ENCODE measurements around the genes ABCC8, MYOD1 and SAAL1.

DNA sequence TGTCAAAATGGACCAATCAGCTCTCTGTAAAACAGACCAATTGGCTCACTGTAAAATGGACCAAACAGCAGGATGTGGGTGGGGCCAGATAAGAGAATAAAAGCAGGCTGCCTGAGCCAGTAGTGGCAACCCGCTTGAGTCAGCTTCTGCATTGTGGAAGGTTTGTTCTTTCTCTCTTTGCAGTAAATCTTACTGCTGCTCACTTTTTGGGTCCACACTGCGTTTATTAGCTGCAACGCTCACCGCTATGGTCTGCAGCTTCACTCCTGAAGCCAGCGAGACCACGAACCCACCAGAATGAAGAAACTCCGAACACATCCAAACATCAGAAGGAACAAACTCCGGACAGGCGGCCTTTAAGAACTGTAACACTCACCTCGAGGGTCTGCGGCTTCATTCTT lies 447.0 kb downstream of the INSC start:
- PRO-cap, 2 experiments = no peak in any of the 2 experiments

DNA sequence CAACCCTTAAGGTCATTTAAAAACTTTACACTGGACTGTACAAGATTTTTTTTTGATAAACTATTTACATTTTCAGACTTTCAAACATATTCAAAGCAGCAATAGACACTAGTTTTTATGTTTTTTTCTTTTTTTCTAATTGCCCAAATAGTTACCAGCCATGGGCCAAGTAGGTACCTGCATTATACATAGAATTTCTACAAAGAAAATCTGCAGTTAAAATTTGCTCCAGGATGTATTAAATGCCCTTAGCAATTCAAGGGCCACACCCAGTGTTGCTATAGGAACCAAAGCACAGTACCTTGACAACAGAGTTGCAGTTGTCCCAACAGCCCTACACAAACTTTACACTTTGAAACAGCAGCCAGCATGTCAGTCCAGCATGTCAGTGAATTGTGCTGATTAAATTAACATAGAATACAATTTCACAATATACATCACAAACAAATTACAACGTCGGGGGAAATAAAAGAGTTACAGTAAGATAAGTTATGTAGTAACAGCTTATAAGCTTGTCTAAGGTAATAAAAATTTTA lies 389.3 kb downstream of the SOX6 start:
- PRO-cap, 2 experiments = no peak in any of the 2 experiments

DNA sequence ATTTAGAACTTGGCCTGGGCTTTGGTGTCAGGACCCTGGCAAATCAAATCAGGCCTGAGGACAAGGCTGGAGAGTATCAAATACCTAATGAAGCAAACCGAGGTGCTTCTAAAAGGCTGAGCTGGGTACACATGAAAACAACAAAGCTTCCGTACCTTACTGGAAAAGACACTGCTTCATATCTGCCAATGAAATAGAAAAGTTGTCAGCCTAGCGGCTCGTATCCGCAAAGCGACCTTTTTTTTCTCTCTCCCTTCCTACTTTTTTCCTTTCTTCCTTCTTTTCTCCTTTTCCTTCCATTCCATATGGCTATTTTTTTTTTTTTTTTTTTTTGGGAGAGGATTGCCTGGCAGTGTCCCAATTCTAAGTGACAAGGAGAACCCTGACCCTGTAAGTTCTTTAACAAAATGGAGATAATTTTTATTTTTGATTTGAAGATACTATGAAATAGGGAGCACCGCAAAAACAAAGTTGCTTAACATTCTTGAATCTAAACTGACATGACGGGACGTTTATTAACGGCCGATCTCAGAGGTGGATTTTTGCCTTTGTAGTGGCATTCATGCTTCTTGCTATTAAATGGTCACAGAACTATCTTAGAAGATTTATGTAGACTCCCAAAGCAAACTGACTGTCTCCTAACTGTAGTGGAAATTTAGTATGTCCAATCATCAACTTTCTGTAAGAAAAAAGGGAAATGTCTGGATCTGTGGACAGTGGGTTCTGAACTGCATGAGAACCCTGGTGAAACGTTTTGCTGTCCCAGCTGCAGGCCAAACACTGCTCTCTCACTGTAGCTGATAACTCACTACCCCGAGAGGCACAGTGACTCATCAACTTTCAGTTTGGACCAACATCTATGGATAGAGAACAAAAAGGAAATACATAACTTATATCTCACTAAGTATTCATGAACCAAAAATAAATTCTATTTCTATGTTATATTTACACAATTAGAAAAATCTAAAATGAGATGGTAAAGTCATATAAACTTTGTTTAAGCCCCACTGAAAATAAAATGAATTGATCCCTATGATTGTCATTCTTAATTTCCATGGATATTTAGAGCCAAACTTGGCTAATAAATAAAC lies 387.2 kb downstream of the SOX6 start:
- PRO-cap, 2 experiments = peak in 1 of 2 experiments; most common minus-strand start position 782 of the sequence (in 1)

GRCh38 chr11:16115412-16116092 lies 240.8 kb downstream of the SOX6 start:
- PRO-cap, 2 experiments = no peak in any of the 2 experiments

GRCh38 chr11:16655390-16655719 lies 83.1 kb upstream of the C11orf58 start:
- PRO-cap, 2 experiments = peak in 1 of 2 experiments; most common plus-strand start chr11:16655496 (in 1)

DNA sequence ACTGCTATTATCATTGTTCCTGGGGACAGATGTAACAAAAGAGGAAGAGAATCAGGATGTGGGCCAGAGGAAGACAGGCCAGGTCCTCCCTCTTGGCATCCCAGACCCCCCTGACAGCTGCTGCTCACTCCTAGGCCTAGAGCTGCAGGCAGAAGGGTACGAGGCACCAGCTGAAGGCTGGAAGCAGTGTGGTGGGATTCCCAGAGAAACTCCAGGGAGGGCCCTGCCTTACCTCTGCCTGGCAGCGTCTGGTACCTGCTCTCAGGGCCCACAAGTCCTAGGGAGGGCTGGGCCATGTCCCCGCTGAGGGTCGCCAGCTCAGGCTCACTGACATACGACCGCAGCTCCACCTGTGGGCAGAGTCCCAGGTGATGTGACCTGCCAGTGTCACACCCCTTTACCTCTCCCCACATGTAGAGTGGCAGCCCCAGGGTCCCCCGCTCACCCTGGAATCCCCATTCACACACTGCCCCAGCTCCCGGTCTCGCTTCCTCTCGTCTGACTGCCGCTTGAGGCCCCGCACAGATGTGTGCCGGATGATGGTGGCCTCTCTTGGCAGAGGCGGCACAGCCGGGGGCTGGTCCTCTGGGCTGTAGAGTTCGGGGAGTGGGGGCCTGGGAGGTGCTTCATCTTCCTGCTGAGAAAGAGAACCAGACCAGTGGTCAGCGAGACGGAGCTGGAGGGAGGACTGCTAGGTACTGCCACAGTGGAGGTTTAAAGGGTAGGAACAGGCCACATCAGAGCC lies 52.3 kb downstream of the C11orf58 start:
- PRO-cap, 2 experiments = no peak in any of the 2 experiments

DNA sequence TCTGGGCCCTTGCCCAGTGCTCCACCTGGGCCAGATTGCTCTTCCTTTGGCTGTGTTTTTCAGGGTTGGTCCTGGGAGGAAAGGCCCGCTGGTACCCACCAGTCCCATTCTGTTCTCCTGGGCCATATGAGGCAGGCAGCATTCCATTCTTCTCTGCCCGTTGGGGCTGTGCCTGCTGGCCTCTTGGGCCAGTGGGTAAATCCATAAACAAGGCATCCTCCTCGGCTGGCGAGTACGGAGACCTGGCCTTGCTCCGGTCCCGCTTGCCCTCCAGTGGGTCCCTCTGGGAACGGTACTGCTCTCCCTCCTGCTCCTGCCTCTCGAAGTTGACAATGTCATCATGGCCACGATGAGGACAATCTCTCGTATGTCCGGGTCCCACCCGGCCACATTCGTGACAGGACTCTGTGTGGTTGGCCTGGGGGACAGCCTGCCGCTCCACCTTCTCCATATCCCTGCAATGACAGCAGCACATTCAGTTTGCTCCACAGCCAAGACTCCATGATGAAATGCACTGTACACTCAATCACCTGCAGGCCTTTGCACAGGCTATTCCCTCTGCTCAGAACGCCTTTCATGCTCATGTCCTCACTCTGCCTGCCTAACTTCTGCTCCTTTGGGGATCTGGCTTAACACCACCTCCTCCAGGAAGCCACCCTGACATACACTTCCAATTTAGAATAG lies 87.8 kb downstream of the C11orf58 start:
- PRO-cap, 2 experiments = no peak in any of the 2 experiments

DNA sequence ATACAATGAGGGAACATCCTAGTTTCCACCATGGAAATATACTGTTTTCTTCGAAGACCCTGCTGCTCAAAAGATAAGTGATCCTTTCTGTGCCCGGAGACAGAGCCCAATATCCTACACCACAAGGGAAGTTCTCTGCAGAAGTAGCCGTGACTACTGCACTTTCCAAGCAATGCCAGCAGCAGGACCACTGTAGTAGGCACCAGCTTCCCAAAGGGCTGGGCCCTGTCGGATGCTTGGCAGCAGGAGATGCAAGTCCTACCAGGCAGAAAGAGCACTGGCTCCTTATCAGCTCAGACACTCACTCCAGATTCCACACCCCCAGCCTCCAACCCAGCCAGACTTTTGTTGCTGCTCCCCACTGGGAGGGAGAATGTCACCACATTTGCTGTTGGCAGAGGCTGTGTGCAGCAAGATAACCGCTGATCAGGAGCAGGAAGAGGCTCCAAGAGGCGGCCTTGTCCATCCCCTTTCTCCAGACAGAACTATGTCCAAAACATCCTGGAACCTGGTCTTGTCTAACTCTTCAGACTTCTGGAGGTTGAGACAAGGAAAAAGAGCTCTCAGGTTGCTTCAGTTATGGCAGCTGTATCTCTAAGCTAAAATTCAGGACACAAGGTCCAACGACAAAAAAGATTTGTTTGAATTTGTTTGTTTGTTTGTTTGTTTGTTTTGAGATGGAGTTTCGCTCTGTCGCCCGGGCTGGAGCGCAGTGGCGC lies 118.8 kb downstream of the C11orf58 start:
- PRO-cap, 2 experiments = no peak in any of the 2 experiments

DNA sequence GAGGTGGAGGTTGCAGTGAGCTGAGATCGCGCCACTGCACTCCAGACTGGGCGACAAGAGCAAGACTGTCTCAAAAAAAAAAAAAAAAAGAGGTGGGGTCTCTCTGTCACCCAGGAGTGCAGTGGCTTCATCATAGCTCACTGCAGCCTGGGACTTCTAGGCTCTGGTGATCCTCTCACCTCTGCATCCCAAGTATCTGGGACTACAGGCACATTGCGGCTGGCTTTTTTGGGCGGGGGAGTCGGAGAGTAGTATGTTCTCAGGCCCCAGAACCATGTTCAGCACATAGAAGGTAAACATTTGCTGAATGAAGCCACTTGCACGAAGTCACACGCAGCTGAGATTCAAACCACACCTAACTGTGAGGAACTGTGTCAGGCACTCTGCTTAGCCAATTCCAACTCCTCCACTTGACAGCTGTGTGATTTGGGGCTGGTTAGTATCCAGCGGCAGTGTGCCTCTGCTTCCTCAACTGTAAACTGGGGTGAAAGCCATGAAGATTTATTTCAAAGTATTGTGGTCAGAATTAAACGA lies 917 bp downstream of the RPS13 start:
- PRO-cap, 2 experiments = no peak in any of the 2 experiments

GRCh38 chr11:17208268-17209012 lies 654 bp upstream of the PIK3C2A start:
- PRO-cap, 2 experiments = peak in 2 of 2 experiments; most common plus-strand start chr11:17208585 (in 1); most common minus-strand start chr11:17208461 (in 2)

DNA sequence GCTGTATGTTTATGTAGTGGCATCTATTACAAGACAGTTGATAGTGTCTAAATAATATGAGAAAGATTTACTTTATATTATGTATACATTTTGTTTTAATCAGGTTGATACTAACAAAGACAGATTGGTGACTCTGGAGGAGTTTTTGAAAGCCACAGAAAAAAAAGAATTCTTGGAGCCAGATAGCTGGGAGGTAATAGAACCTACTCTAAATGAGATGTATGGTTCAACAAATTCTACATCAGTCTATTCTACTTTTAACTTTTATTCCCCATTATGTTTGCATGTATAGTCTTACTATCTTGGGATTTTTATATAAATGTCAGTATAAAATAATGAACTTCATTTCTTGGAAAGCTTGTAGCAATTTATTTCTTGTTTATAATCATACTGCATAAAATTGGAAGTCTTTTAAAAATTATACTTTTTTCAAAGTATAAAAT lies 36.3 kb upstream of the NCR3LG1 start:
- PRO-cap, 2 experiments = no peak in any of the 2 experiments

DNA sequence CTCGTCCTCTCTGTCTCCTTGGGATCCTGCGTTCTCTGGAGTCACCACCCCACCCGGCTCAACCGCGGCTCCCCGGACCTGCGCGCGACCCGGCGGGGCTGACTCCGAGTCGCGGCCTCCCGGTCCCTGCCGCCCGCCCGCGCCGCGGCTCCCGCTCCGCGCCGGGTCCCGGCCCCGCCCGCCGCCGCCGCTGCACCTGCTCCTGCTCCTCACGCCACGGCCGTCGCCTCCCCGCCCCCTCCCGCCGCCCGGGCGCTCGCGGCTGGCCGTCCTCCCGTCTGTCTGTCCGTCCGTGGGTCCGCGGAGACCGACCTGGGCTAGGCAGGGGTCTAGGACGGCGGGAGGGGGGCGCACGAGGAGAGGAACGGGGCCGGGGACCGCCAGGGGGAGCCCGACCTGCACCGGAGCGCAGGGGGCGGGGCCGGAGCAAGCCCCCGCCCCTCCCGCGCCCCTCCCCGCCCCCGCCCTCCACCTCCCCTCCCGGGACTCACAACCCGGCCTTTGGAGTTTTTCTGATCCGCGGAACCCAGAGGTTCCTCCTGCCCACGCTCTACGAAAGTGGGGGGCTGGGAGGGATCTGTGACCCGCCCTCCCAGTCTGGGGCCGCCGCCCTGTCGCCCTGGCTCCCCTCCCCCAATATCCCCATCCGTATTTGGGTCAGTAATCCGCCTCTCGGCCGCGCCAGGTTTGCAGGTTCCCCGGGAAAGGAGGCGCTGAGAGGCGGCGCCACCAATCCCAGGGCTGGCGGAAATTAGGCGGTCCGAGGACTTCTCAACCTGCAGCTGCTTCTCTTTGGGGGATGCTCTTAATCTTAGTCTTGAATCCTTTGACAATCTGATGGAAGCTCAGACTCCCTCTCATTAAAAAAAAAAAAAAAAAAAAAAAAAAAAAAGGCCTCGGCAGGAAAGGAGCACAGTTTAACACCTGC lies 783 bp upstream of the KCNJ11 start:
- PRO-cap, 2 experiments = peak in 2 of 2 experiments; most common plus-strand start position 505 of the sequence (in 2); most common minus-strand start position 284 of the sequence (in 1)

GRCh38 chr11:17476287-17477223 lies at the start of gene ABCC8:
ABCC8 (minus strand) TSS chr11:17476845.
- PRO-cap, 2 experiments = no peak in any of the 2 experiments

DNA sequence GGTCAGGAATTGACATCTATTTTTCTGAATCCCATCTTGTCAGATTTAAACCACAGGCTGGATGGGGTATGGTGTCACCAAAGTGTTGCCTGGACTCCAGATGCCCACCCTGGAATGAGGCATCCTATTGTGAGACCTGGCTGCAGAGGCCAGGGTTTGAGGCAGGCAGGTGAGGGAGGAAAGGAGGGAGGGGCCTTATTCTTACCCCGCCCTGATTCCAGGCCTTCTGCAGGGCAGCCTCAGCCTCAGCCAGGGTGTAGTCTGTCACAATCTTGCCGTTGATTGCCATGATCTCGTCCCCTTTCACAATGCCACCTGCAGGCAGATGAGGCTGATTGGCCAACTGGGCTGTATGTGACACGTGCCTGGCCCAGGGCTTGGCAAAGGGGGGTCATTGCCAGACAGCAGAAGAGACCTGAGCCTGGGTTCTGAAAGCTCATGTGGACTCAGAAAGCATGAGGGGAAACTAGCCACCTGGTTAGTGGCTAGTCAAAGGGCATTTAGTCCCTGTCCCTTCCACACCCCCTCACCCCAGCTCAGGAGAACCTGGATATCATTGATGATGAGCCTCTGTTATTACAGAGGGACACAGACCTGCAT lies 21.4 kb upstream of the ABCC8 start:
- PRO-cap, 2 experiments = no peak in any of the 2 experiments

DNA sequence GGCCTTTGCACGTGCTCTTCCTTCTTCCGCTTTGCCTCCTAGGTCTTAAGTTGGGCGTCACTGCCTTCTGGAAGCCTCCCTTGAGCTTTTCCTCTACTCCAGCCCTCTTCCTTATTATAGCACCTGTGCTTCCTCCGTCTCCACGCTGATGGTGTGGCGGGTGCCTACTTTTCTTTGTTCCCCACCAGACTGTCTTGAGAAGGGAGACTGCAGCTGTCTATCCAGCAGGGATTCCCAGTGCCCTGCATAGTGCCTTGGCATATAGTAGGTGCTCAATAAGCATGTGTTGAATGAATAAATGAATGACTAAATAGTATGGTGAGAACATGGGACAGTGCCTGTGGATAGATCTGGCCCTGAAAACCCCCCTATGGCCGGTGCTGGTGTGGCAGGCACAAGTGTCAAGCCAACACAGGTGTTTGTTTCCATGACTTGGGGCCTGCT lies 30.0 kb upstream of the ABCC8 start:
- PRO-cap, 2 experiments = no peak in any of the 2 experiments

- PRO-cap, 2 experiments = no peak in any of the 2 experiments
Measured at GRCh38 chr11:17714094-17714872, 5.1 kb upstream of the MYOD1 start.

DNA sequence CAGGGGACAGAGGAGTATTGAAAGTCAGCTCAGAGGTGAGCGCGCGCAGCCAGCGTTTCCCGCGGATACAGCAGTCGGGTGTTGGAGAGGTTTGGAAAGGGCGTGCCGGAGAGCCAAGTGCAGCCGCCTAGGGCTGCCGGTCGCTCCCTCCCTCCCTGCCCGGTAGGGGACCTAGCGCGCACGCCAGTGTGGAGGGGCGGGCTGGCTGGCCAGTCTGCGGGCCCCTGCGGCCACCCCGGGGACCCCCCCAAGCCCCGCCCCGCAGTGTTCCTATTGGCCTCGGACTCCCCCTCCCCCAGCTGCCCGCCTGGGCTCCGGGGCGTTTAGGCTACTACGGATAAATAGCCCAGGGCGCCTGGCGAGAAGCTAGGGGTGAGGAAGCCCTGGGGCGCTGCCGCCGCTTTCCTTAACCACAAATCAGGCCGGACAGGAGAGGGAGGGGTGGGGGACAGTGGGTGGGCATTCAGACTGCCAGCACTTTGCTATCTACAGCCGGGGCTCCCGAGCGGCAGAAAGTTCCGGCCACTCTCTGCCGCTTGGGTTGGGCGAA lies at the start of gene MYOD1:
Gene MYOD1 (plus strand): TSS at position 369 of the 550 bp plus-strand sequence.
- PRO-cap, 2 experiments = no peak in any of the 2 experiments

- PRO-cap, 2 experiments = no peak in any of the 2 experiments
Measured at GRCh38 chr11:18019823-18020582, 7.2 kb upstream of the SERGEF start.

GRCh38 chr11:18105472-18106505 lies at the start of gene SAAL1:
SAAL1 (minus strand) TSS chr11:18106082.
- PRO-cap, 2 experiments = peak in 2 of 2 experiments; most common minus-strand start chr11:18106063 (in 2)

DNA sequence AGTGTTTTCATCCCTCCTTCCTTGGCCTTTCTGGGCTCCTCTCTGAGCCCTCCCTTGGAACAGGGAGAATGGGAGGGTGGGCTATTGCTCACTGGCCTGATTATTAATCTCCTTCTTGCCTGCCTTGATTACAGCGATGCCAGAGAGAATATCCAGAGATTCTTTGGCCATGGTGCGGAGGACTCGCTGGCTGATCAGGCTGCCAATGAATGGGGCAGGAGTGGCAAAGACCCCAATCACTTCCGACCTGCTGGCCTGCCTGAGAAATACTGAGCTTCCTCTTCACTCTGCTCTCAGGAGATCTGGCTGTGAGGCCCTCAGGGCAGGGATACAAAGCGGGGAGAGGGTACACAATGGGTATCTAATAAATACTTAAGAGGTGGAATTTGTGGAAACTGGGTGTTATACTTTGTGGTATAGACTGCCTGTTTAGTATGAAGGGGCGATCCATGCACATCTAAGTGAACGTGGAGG lies 3.6 kb downstream of the SAA1 start:
- PRO-cap, 2 experiments = no peak in any of the 2 experiments

All from Colon Carcinoma Metastatic in the Brain (tissue), 2 donors.